ENCODE results near the genes TMEM95, SPEM3, SOX15 and RNF227.

DNA sequence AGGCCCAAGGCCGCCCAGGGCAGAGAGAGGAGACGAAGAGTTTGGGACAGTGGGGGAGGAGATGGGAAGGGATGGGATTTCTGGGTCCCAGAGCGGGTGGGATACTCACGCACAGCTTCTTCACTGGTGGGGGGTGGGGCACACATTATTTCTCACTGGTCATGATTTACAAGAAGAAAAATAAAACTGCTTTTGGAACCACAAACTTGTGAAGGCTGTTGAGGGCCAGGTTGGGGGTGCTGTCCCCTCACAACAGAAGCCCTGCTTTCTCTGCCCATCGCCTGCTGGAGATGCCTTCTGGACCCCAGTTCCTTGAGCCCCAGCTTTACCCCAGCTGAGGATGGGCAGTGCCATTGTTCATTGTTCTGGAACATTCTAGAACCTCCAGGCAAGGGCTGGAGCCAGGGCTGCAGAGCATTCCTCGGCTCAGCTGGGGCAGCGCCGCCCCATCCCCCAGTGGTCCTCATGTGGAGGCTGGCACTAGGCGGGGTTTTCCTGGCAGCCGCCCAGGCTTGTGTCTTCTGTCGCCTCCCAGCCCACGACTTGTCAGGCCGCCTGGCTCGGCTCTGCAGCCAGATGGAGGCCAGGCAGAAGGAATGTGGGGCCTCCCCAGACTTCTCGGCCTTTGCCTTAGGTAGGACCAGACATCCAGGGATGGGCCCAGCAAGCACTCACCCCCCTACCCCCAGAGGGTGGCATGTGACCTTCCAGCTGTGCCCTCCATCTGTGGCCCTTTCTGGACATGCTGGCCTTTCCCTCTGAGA lies at the start of gene TMEM95:
TSS of gene TMEM95 (plus strand) at position 417 of the 764 bp plus-strand sequence.
- PRO-cap = no peak

GRCh38 chr17:7417912-7418663 lies 2.0 kb upstream of the SPEM1 start:
- PRO-cap = no peak

GRCh38 chr17:7418681-7419437 lies 1.3 kb upstream of the SPEM1 start:
- PRO-cap = no peak

DNA sequence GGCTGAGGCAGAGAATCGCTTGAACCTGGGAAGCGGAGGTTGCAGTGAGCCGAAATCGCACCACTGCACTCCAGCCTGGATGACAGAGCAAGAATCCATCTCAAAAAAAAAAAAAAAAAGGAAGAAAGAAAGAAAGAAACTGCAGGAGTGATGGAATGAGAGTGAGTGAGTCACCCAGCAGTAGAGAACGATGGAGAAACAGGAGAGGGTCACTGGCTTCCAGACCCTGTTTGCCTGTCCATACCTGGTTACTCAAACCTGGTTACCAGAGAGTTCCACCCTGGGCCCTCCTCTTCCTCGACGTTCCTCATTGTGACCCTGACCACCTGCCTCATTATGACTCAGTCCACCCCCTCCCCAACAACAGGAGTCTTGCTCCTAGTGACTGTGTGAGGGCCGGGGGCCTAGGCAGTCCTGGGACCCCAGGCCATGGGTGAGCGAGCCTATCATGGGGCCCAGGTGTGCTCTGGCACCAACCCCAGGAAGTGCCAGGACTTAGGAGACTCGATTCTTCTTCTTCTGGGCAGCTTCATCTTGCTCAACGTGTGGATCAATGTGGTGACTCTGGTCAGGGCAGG lies at the start of gene SPEM3:
TSS of gene SPEM3 (plus strand) at position 384 of the 578 bp plus-strand sequence.
- PRO-cap = no peak

- PRO-cap = no peak
Observed at GRCh38 chr17:7486554-7487048, 5.4 kb downstream of the SLC35G6 start.

DNA sequence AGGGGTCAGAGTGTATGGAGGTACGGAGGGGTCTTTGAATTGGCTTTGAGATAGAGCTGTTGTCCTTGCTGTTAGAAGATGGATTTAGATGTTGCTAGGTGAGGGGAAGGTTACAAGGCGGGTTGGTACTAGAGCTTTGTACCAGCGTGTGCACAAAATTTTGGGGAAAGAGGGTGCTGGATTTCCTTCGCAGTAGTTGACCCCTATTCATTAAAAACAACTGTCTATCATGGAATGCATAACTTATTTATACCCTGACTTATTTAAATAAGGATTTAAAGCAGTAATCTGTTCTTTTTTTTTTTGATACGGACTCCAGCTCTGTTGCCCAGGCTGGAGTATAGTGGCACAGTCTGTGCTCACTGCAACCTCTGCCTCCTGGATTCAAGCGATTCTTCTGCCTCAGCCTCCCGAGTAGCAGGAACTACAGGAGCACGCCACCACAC lies 9.7 kb downstream of the SLC35G6 start:
- PRO-cap = no peak

GRCh38 chr17:7508682-7509299 lies 27.5 kb downstream of the SLC35G6 start:
- PRO-cap = no peak

DNA sequence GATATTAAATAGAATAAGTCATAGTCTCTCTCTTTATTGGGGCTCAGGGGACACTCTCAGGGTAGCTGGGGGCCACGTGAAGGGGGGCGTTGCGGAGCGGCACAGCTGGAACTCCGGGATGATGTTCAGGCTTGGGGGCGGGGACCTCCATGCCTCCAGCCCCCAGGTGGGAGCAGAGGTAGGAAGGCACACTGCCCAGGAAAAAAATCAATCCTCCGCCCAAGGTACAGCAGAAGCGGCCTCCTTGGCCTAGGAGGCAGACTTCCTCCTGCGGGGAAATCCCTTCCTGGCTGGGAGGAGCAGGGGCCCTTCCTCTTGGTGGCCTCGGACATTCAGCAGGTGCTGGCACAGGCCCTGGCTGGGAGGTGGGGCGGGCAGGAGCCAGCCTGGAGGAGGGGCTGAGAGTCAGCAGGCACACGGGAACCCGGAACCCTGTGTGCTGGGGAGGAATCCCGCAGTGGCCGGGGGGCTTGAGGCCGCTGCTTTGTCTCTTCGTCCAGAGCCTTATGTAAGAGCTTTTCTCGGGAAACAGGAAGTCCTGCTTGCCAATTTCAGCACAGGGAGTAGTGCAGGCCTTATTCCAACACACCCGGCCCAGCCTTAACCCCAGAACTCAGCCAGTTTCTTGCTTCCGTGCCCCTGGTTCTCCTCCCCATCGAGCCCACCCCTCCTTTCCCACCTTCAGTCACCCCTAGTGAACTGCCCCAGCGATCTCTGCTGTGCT lies 520 bp upstream of the TNFSF13 start:
- PRO-cap = bidirectional peak, plus-strand start at position 457 of the sequence, minus-strand start at position 334 of the sequence

DNA sequence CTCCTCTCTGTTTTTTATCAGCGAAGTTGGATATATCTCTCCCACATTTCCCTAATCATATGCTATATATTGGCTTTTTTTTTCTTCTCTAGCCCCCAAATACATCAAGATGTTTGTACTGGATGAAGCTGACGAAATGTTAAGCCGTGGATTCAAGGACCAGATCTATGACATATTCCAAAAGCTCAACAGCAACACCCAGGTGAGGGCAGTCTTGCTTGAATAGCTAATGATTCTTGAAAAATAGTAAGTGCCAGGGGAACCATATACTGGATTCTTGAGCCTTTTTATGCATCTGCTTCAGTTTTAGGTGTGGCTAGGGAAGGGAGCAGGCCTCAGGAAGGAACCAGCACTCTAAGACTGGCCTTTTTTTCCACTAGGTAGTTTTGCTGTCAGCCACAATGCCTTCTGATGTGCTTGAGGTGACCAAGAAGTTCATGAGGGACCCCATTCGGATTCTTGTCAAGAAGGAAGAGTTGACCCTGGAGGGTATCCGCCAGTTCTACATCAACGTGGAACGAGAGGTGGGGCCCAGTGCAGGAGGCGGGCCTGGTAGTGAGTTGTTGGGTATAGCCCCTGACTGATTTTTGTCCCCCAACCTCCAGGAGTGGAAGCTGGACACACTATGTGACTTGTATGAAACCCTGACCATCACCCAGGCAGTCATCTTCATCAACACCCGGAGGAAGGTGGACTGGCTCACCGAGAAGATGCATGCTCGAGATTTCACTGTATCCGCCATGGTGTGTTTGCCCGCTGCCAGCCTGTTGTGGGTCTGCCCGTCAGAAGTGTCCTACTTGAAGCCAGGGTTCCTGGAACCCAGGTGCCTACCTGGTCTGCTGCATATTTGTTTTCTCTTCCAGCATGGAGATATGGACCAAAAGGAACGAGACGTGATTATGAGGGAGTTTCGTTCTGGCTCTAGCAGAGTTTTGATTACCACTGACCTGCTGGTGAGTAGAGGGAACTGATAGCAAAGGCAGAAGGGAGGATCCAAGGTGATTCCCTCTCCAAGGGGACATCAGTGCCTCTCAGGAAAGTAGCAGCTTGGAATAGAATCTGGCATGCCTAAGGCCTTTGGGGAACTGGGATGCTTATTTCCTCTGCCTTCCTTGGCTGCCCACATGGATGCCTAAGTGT lies 2.1 kb upstream of the CD68 start:
- PRO-cap = no peak

GRCh38 chr17:7589823-7590630 lies at the start of gene SOX15:
Gene SOX15, minus strand, starts transcription at chr17:7590094.
- PRO-cap = no peak

GRCh38 chr17:7613727-7614341 lies 863 bp downstream of the FXR2 start:
- PRO-cap = no peak

DNA sequence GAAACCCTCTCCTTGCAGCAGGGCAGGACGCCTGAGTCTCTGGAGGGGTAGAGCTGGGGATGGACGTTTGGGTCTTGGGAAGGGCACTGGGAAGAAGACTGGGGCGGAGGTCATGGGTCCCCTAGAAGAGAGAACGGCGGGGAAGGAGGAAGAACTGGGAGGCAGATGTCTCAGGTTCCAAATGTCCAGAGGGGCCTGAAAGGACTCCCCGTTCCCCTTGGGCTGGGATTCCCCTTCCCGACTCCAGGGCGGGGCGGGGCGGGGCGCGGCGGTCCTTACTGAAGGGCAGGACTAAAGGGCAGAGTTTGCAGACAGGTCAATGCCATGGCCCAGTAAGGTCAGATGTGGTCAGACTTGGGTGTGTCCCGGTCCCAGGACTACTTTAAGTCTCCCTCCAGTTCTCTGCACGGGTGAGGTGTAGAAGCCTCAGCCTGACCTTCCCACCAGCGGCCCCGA lies 396 bp downstream of the KDM6B start:
- PRO-cap = unidirectional peak, plus-strand start at position 124 of the sequence; bidirectional peak, plus-strand start at position 407 of the sequence, minus-strand start at position 224 of the sequence

DNA sequence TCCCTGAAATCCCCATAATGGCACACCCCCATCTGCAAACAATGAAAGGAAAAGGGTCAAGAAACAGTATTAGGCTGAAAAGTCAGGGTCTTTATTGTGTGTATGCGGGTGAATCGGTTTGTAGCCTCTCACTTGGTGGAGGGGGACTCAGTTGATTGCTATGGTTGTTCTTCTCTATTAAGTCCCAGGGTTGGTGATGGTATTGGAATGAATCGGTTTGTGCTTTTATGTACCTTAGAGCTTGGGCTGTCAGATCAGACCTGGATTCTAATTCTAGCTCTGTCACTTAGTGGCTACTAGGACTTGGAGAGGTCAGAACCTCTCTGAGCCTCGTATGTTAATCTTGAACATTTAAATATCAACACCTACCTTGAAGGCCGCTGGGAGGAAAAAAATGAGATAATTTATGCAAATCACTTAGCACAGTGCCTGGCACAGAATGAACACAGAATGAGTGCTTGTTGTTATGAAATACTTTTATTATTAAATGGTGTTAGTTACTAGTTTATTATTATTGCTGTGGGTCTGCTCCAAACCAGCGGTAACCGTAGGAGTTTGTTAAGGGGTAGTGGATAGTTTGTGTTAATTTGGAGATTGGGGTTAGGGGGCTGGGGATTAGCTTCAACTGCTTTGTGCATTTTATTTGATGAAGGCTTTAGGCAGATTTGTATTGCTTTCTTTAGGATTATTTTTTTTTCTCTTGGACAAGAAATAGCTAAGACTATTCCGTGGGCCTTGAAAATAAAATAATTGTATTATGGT lies 3.5 kb downstream of the KDM6B start:
- PRO-cap = no peak

- PRO-cap = bidirectional peak, plus-strand start at chr17:7886197, minus-strand start at chr17:7885919
Observed at GRCh38 chr17:7885747-7885997, 2.9 kb upstream of the CHD3 start.

- PRO-cap = bidirectional peak, plus-strand start at chr17:7916432, minus-strand start at chr17:7916283
Observed at GRCh38 chr17:7916170-7916522, at the start of gene RNF227. Gene RNF227, minus strand, starts transcription at chr17:7916289.

DNA sequence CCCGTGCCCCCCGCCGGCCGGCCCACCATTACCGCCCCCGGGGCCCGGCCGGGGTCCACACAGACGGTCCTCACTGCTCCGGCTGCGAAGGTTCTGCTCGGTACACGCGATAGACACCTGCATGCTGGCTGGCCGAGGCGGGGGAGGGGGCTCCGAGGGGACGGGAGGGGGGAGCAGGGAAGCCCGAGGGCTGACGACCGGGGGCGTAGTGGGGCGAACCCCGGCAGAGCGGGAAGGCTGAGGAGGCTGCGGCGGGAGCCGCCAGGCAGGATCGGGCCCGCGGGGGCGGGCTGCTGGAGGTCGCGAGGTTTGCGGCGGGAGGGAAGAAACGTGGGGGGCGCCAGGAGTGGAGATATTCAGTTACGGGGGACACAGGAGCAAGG lies 352 bp downstream of the KCNAB3 start:
- PRO-cap = no peak

- PRO-cap = unidirectional peak, minus-strand start at chr17:7933052; unidirectional peak, minus-strand start at chr17:7933175
Observed at GRCh38 chr17:7932931-7933526, 1.0 kb downstream of the CNTROB start.

GRCh38 chr17:7936653-7937032 lies 4.6 kb downstream of the CNTROB start:
- PRO-cap = no peak

GRCh38 chr17:8016663-8016998 lies 14.2 kb downstream of the GUCY2D start:
- PRO-cap = no peak

- PRO-cap = no peak
Observed at GRCh38 chr17:8019019-8019574, 16.7 kb downstream of the GUCY2D start.